Heart (tissue), 3 donors: ENCODE data around the gene KRT84.

DNA sequence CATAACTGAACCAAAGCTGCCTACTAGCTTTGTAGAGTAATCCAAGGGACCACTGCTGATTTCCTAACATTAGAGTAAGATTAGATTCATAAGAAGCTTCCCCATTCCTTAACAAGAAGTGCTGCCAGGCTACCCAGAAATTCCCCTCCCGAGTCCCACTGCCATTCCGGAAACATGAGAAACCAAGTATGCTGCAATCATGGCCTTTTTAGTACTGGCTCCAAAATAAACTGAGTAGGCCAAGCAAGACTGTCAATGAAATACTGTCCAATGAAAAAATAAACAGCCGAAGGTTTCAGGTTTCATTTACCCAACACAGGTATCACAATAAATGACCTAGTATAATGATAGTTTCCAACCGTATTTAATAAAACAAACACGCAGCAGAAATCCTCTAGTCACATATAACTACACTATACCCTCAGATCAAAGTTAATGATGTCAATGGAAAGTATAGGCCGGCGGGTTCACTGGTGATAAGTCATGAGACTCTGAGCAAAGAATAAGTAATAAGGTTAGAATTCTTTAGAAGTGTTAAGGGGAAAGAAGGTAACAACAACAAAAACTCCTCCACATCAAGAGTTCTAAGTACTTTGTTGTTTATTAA is 1.4 kb downstream of the SLC11A2 start:
- RAMPAGE, long total RNA, 2 experiments, result no peak in any of the 2 experiments

DNA sequence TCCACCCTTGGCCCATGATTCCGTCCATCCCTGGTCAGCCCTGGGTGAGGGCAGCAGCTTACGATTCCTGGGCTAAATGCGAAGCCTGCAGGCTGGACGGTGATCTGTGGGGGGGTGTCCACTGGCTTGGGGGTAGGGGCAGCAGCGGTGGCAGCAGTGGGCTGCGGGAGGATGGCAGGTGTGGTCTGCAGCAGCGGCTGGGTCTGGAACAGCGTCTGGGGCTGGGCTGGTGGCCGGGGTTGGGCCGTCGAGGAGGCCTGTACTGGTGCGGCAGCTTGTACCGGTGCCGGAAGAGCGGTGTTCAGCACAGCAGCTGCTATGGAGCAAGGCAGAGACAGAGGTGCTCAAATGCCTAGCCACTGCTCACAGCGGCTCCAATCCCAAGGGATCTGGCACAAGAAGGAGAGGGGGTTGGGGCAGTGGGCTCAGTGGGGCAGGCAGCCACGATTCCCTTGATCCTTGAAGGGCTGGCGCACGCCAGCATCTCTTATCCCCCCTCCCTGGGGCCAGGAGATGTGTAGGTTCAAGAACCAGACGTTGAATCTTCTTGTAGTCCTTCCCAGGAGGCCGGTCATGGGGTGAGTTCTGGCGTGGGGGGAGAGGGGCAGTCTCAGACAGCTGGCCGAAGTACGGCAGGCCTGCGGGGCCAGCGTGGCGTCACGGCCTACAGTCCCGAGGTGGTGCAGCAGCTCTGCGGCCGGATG is 20.0 kb downstream of the POU6F1 start:
- RAMPAGE, long total RNA, 2 experiments, result no peak in any of the 2 experiments

DNA sequence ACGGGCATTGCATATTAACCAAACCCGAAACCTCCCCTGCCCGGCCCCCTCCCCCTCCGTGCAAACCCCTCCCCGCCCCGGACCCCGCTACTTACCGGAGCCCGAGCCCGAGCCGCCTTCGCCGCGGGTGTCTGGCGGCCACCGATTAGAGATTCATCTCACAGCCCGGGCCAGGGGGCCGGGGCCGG is 421 bp downstream of the POU6F1 start:
- RAMPAGE, long total RNA, 2 experiments, result no peak in any of the 2 experiments

GRCh38 chr12:51218853-51219334 is 1.0 kb upstream of the POU6F1 start:
- RAMPAGE, long total RNA, 2 experiments, result no peak in any of the 2 experiments

DNA sequence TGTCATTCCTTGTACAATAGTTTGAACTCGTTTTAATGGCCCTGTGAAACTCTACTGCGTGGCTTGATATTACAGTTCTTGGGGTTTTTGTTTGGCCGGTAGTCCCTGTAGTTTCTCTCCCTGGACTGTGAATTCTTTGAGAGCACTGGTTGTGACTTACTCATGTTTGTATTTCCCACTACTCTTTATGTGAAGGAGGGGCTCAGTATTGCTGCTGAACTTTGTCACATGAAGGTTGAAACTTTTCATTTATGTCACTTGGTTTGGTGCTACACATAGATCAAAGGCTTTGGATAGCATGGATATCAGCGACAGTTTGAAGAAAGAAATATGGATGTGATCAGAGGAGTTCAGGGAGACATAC is 1.5 kb upstream of the POU6F1 start:
- RAMPAGE, long total RNA, 2 experiments, result no peak in any of the 2 experiments

GRCh38 chr12:51454045-51455010 is 29.7 kb downstream of the SLC4A8 start:
- RAMPAGE, long total RNA, 2 experiments, result no peak in any of the 2 experiments

GRCh38 chr12:51662483-51663224 is 71.6 kb downstream of the SCN8A start:
- RAMPAGE, long total RNA, 2 experiments, result no peak in any of the 2 experiments

DNA sequence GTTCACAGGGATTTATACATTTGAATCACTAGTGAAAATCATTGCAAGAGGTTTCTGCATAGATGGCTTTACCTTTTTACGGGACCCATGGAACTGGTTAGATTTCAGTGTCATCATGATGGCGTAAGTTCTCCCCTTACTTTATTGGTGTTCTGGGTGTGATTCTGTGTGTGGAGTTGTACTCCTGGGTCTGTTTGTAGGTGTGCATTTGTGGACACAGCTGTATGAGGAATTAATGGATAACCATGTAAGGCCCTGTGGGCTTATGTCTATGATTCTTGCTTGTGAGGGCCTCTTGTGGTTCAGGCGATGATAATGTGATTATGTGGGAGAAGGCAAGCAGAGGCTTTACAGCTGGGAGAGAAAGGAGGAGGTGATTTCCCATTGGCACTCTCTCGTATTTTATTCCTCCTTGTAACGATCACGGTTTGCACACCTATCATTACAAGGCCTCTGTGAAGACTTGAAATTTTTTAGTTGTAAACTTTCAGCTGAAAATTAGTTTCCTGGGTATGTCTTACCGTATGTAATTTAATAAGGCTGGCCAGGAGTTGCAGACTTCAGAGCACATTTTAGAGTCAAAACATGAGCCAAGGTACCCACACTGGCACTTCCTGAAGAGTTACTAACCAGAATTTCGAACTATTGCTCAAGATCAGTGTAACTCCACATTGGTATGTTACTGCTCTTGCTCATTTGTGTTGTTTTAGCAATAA is 96.2 kb downstream of the SCN8A start:
- RAMPAGE, long total RNA, 2 experiments, result no peak in any of the 2 experiments

DNA sequence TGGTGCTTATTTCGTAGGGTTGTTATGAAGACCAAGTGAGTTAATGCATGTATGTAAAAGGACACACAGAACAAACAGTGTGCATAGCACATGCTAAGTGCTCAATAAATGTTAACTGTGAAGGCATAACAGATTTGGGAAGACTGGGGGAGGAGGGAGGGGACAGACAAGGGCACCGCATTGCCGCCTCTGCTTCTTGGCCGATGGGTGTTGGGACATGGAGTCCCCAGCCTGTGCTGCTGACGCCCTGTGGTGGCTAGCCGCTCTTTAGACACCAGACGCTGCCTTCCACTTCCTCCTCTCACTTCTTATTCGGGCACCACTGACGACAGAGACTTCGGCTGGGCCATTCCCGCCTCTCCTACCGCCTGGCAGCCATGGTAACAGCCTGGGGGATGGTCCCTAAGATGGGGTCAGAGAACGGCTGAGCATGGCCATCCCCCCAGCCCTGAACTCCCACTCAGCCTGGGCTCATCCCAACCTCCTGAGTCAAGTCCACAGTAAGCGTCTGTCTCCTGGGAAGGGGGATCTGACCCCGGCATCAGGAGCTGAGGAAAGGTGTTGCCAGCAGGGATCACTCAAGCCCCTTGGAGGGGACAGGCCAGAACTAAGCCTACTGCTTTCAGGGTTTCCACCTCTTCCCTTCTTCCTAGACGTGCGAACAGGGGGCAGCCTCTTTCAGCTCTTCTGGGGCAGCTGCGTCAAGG is 907 bp upstream of the TAMALIN start:
- RAMPAGE, long total RNA, 2 experiments, result no peak in any of the 2 experiments

DNA sequence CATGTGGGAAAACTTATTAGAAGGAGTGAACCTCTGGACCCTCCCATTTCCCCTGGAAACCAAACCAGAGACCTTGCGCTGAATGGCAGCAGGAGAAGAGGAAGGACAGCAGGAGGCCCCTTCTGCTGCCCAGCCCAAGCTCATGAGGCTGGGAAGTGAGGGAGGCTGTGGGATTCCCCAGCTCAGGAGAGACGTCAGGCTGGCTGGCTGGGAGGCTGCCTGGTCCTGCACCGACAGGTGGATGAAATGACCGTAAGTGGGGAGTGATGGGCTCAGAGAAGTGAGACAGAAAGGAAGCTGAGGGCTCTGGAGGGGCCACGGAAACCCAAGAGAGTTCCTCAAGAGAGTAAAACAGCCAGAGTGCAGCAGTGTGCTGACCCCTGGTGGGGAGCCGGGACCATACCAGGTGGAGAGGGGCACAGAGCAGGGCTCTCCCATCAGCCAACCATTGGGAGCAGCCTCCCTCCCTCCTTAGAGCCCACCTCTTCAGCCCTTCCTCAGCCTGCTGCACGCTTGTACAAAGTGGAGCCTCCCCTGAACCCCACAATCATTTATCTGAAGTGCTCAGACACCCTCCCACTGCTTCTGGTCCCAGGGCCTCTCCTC is 13.9 kb downstream of the TAMALIN start:
- RAMPAGE, long total RNA, 2 experiments, result no peak in any of the 2 experiments

- RAMPAGE, long total RNA, 2 experiments, result no peak in any of the 2 experiments
These were observed 15.9 kb downstream of the TAMALIN start for GRCh38 chr12:52022706-52022997.

- RAMPAGE, long total RNA, 2 experiments, result no peak in any of the 2 experiments
These were observed 1.2 kb downstream of the NR4A1 start for GRCh38 chr12:52052438-52052852.

- RAMPAGE, long total RNA, 2 experiments, result no peak in any of the 2 experiments
These were observed 4.0 kb downstream of the ATG101 start for GRCh38 chr12:52073525-52074511.

GRCh38 chr12:52075320-52075943 is 4.1 kb upstream of the SMIM41 start:
- RAMPAGE, long total RNA, 2 experiments, result no peak in any of the 2 experiments

- RAMPAGE, long total RNA, 2 experiments, result no peak in any of the 2 experiments
These were observed 47.2 kb downstream of the SMIM41 start for GRCh38 chr12:52126216-52127542.

DNA sequence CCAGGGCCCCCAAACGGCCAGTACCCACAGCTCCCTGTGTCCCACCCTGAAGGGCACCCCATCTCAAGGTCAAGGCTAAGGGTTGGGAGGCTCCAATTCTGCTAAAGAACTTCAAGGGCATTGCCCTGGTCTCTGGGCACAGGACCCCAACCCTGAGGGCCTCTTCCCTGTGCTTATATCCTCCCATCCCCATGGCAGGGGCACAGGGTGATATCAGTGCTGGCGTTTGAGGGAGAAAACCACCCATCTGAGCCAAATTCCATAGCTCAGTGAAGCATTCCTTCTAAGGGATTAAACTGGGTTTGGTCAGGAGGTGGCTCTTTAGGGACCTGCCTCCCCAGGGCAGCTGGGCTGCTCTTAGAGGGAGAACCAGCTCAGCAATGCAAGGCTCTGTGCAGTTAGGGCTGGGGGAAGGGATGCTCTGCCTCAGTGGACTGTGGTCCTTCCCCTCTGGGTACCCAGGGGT is 2.1 kb downstream of the KRT80 start:
- RAMPAGE, long total RNA, 2 experiments, result no peak in any of the 2 experiments

GRCh38 chr12:52202088-52202972 is 10.5 kb upstream of the KRT80 start:
- RAMPAGE, long total RNA, 2 experiments, result no peak in any of the 2 experiments

DNA sequence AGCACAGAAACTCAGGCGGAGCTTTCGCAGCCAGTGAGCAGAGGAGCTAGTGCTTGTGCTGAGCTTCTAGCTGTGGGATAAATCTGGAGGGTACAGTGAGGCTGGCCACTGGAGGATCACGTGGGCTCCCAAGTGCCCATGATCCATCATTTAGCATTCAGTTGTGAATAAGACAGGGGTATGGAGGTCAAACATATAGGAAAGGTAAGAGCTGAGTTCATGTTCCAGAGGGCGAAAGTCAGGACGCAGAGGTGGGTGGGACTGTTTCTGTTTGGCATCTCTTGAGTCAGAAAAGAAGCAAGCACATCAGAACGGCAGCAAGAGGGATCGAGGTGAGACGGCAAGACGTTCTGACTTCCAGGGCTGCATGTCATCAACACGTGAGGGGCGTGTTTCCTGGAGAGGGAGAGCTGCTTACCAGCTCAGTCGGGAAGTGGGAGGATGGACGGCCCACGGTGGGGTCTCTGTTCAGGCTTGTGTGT is 16.8 kb upstream of the KRT80 start:
- RAMPAGE, long total RNA, 2 experiments, result no peak in any of the 2 experiments

DNA sequence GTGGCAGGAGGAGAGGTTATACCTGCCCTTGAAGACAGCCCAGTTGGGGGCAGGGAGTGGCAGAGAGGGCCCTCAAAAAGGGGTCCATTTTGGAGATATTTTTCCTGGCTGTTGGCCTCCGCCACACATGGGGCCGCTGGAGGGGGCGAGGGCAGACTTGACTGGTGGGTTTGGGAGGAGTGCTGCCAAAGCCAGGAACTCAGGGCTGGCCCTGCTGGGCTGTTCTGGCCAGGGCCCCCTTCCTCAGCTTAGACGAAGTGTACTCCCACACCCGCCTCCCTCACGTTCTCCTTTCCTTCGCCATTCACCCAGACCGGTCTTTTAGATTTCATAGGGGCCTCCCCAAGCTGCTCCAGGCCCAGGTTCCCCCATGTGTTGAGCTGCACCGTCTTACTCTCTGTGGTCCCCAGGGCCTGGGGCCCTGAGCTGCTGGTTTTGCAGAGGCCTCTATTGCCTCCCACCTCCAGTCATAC is 1.2 kb downstream of the KRT7 start:
- RAMPAGE, long total RNA, 2 experiments, result no peak in any of the 2 experiments

DNA sequence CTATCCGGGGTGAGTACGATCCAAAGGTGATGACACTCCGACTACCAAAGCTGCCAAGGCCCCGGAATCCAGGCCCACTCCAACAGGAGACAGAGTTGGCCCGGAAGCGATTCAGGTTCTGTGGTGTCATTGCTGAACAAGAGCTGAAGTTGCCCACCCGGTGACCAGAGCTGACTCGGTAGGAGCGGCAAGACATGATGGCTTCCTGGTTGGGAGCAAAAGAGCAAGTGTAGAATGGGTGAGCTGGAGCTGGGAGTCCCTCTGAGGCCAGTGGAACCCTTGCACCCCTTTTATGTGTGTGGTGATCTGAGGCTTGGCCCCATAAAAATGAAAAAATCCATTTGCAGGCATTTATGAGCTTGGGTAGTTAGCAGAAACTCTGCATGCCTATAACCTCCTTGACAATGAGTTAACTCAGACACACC is at the start of gene KRT84:
Gene KRT84 (minus strand): TSS at position 263 of the 425 bp plus-strand sequence.
- RAMPAGE, long total RNA, 2 experiments, result no peak in any of the 2 experiments